M059J (cell line): Measurements from ENCODE around the genes OGN, OMD, ZNF484 and SUSD3.

DNA sequence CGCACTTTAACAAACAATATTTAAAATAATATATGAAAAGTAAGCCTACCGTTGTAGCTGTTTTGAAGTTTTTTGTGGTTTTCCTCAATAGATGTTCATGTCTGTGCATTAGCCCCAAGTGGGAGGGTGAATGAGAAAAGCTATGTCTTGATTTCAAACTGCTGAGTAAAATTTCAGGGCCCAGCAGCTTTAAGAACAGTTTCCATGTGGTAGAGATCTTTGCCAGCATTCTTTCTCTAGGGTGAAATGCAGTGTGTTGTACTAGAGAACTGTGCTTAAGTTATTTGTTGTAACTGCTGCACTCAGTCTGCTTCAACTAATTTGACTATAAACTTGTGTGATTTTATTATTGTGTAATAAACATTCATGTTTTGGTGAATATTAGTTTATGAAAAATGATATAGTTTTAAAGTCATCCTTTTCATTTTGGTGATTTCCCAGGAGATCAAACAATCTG, at the start of gene OGN:
Gene OGN, minus strand, starts transcription at position 132 of the 457 bp plus-strand sequence.
- RAMPAGE, long total RNA: no peak

- RAMPAGE, long total RNA: no peak
Measured at GRCh38 chr9:92424199-92424837, at the start of gene OMD. Gene OMD, minus strand, starts transcription at chr9:92424471.

DNA sequence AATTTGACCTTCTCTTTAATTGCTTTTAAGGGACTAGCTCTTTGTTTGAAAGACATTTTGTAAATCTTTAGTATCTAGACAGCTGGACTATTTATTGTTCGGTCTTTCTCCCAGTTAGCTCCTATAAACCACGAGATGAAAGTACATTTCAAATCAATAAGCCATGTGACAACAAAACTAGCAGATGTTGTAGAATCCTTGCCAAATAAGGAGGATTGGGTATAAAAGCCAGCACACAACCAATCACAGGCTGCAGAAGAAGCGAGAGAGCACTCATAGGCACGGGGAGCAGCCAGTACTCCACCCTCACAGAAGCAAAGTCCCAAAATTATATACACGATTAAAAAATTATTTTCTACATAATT, 8.1 kb upstream of the OMD start:
- RAMPAGE, long total RNA: no peak

DNA sequence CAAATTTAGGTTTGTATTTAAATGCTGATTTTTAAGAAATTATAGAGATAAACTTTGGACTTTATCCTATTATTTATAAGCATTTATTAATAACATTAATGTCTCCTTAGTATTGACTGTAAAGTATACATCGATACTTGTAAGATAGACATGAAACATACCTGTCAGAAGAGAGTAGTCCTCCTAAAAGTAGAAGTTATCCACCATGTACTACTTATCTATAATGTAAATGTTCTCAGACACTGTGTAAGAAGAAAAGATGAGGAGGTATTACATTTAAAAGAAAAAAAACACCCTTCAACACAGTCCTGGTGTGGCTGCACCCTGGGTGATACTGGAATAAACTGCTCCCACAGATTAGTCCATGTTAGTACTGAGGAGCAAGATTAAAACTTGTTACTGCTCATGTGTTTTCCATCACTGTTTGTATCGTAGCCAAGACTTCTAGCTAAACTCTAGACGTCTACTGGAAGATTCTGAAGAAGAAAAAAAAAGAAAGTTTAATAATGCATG, 53.6 kb downstream of the ECM2 start:
- RAMPAGE, long total RNA: no peak

GRCh38 chr9:92534245-92534678, 1.5 kb downstream of the ECM2 start:
- RAMPAGE, long total RNA: no peak

GRCh38 chr9:92722569-92723694, 41.7 kb downstream of the BICD2 start:
- RAMPAGE, long total RNA: no peak

DNA sequence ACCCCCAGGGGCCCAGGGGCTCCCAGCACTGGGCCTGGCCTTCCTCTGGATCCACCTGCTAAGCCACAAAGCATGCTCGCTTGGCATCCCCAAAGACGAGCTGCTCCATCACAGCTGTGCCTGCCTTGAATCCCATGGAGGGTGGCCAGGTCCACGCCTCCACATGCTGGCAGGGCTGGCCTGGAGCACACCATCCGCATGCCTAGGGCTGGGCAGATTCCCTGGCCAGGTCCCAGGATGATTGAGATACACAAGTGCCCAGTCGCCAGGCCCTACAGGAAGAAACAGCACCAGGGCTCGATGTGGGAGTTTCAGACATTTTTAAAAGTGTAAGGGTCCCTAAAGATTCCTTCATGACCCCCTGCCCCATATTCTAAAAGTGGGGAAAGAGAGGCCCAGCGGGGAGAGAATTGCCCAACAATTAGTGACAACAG, 4.4 kb downstream of the BICD2 start:
- RAMPAGE, long total RNA: no peak

DNA sequence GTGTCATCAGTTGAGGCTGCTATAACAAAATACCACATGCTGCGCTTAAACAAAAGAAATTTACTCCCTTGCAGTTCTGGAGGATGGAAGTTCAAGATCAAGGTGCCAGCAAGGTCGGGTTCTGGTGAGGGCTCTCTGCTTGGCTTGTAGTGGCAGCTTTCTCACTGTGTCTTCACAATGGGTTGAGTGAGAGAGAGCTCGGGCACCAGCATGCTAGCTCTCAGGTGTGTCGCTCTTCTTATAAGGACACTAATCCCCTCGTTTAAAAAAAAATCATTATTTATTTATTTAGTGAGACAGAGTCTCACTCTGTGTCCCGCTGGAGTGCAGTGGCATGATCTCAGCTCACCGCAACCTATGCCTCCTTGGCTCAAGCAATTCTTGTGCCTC, 25.1 kb upstream of the BICD2 start:
- RAMPAGE, long total RNA: no peak

- RAMPAGE, long total RNA: no peak
Measured at GRCh38 chr9:92877450-92878320, at the start of gene ZNF484. Gene ZNF484, minus strand, starts transcription at chr9:92878038.

DNA sequence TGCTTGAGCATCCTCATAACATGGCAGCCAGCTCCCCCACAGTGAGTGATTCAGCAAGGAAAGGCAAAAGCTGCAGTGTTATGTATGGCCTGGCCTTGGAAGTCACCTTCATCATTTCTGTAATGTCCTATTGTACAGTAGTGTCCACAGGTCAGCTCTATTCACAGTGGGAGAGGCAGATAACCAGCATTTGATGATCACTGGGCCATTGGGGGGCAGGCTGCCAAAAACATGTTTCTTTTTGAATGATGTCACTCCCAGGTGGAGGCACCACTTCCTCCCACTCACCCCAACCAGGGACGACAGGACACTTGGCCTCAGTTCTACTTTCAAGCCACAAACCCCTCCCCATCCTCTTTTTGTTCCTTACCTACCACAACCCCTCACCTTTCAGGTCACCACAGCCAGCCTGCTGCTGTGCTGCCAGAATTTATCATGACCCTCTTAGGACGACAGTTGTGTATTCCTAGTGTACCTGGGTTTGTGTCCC, 14.6 kb downstream of the FGD3 start:
- RAMPAGE, long total RNA: no peak

- RAMPAGE, long total RNA: no peak
Measured at GRCh38 chr9:92964803-92965080, 17.4 kb downstream of the FGD3 start.

DNA sequence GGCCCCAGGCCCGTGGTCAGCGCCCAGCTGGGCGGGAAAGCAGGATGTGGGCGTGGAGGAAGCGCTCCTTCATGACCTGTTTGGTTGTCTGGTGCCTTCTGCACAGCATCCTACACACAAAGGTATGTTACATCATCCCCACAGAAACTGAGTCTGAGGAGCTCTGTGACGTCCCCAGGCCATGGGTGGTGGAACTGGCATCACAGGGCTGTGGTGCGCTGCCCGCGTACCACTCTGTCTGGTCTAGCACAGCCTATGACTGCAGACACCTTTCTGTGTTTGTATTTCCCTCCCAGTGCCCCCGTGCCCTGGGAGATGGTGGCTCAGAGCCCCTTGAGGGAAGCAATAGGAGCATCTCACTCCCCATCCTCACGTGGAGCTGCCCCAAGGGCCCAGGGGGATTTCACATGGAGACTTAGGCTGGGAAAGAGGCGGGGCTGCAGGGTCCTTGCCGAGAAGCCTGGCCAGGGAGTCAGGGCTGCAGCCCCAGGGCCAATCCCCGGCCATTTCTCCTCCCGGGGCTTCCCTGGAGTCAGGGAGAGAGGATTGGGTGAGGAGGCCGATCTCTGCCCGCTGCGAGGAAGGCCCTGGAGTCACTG, 37.5 kb upstream of the SUSD3 start:
- RAMPAGE, long total RNA: no peak

GRCh38 chr9:93025214-93025638, 33.3 kb upstream of the SUSD3 start:
- RAMPAGE, long total RNA: no peak

GRCh38 chr9:93058299-93059440, at the start of gene SUSD3:
Gene SUSD3, plus strand, starts transcription at chr9:93058701.
- RAMPAGE, long total RNA: no peak

DNA sequence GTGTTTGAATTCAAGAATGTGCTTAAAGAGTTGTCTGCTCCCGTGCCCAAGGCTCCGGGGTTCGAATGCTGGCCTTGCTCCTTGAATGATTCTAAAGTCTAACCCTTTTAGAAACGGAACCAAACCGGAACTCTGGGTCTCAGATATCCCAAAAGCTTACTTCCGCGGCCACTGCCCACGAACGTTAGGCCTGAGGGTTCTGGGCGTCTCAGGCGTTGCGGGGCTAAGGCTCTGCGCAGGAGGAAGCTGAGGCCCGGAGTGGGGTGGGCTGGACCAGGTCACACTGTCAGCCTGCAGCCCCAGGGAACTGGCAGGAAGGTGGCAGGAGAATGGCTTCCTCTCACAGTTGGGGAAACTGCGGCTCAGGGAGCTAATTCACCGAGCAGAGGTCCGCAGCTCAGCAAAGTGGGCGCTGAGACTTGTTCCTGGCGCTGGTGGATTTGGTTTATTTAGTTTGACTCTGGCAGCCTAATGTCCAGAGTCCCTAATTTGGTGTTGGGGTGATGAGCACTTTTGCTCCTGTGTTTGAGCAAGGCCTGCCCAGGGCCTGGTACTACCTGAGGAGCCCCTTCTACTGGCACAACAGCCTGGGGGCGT, 1.0 kb downstream of the SUSD3 start:
- RAMPAGE, long total RNA: no peak

- RAMPAGE, long total RNA: no peak
Measured at GRCh38 chr9:93122564-93123348, 11.3 kb downstream of the NINJ1 start.

DNA sequence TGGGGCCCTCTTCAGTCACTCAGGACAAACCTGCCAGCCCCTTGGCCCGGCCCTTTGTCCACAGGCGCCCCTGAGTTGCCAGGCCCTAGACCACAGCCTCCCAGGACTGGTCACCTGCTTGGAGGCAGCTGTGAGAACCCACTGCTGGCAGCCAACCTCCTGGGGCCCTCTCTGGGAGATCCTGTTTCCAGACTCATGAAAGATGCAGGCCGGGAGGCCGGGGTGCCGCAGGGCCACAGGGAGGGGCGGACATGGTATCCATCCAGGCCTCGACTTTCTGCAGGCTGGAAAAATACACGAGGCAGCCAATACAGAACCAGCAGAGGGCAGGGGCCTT, 6.4 kb downstream of the NINJ1 start:
- RAMPAGE, long total RNA: no peak

- RAMPAGE, long total RNA: no peak
Measured at GRCh38 chr9:93186149-93186896, 2.4 kb downstream of the WNK2 start.

GRCh38 chr9:93222859-93223409, 39.0 kb downstream of the WNK2 start:
- RAMPAGE, long total RNA: no peak

DNA sequence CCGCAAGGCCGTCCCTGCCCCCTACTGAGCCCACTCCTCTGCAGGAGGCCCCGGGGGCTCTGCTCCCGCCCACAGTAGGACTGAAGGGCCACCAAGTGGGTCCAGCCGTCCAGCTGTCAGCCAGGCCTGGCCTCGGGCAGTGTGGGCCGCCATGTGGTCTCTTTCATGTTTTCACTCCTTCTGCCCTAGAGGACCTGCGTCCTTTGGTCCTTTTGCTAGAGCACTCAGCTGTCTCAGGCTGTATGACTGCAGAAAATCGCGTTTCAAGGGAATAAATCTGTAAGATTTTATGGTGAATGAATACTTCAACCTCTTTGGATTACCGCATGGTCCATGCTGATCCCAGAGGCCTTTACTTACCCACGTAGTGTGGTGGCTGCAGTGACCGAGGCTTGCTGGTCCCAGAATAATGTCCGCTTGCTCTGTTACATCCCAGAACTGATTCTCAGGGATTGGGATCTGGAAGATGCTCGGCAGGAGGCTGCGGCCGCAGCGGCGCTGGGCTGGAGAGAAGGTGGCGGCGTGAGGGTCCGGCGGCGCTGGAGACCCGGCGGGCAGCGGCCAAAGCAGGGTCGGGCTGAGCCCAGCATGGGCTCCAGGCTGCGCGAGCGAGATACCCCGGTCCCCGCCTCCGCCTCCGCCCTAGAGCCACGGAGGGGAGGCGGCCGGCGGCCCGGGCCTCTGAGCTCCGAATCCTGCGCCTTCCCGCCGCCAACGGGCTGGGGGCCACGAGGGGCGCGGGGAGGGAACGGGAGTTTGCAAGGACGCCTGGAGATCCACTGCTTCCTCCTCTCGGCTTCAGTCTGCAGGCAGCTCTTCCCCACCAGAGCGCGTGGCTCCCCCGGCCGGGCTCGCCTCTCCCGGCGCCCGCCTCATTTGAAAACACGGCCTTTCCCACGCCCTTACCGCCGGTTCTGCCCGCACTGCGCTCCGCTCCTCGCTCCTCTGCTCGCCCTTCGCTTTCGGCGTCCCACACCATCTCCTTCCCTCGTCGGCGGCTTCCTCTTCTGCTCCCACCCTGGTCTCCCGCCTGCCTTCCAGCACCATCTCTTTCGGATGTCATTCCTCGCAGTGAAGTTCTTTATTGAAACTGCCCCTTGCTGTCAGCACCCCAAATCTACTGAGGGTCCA, 105.4 kb upstream of the FAM120A start:
- RAMPAGE, long total RNA: no peak